ENCODE results near the genes POLG and KIF7.

- PRO-cap, result no peak
Measured at GRCh38 chr15:89136511-89137410, 48.5 kb downstream of the ABHD2 start.

GRCh38 chr15:89155612-89156134 lies 65.7 kb downstream of the RLBP1 start:
- PRO-cap, result no peak

- PRO-cap, result bidirectional peak, plus-strand start at chr15:89334546, minus-strand start at chr15:89334607; bidirectional peak, plus-strand start at chr15:89335069, minus-strand start at chr15:89334815
Measured at GRCh38 chr15:89334209-89334945, at the start of gene POLG. Gene POLG, minus strand, starts transcription at chr15:89334824.

GRCh38 chr15:89399023-89399862 lies 64.6 kb upstream of the POLG start:
- PRO-cap, result no peak

DNA sequence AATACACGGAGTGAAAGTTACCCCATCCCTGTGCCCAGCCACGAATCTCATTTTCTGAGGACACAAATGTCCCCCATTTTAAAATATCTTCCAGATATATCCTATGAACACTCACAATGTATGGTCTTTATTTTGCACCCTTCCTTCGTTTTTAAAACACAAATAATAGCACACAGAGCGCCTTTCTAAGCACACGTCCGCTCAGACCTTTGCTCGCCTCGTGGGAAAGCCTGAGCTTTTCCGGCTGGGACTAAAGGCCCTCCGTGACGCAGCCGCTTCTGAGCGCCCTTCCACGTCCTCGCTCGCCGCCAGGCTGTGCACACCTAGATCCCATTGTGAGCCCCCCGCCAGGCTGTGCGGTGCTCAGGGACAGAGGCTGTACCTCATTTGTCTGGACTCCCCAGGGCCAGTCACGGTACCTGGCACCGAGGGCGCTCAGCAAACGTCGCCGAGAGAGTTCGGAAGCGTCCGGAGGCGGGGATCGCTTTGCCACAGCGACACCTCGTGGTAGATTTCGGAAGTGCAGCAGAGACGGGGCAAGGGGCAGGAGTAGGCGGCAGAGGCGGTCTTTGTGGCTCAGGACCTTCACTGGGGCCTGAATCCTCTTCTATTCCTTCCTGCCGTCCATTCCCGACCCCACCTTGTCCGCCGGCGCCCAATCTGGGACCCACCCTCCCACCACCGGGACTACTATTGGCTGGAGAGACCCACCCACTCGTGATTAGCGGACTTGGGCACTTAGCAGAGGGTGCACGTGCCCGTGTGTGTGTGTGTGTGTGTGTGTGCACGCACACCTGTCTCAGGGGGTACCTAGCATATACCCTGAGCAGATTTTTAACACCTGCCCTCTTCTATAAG lies 65.8 kb downstream of the RHCG start:
- PRO-cap, result no peak

GRCh38 chr15:89654834-89655920 lies at the start of gene KIF7:
Gene KIF7, minus strand, starts transcription at chr15:89655467.
- PRO-cap, result unidirectional peak, plus-strand start at chr15:89655043; bidirectional peak, plus-strand start at chr15:89655216, minus-strand start at chr15:89655102; bidirectional peak, plus-strand start at chr15:89655582, minus-strand start at chr15:89655435

- PRO-cap, result no peak
Measured at GRCh38 chr15:89683026-89683881, 4.1 kb upstream of the PLIN1 start.

DNA sequence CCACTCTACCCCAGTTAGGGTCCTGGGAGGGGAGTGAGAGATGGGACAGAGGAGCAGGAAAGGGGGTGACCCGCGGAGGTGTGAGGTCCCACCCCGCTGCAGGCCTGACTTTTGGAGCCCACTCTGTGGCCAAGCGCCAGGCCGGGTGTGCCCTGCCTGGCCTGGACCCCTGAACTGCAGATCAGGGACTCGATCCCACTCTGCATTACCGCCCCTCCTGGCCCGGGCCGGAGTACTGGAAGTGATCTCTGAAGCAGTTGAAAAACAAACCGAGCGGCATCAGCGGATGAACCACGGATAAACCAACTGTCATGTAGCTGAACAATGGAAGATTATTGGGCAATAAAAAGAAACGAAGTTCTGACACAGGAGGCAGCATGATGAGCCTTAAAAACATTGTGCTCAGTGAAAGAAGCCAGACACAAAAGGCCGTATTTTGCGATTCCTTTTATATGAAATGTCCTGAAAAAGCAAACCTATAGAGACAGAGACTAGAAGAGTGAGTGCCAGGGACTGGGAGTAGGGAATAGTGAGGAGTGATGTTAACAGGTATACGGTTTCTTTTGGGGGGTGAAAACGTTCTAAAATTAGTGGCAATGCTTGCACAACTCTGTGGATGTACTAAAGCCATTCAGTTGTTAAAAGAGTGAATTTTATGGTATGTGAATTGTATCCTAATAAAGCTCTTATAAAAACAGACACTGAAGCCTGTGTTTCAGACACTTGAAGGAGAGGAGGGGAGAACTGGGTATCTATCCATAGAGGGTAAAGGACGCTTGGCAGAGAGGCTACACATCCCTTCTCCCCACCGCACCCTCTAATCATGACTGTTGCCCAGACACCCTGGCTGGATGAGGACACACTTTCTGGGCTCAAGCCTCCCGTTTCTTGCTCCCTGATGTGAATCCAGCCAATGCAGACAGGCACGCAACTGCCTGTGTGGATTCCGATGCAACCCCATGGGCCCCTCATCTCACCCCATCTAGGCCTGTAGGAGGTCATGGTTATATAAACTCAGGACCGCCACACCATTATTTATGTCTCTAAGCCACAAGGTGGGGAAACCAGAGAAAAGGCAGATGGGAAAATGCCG lies 2.5 kb downstream of the MESP1 start:
- PRO-cap, result no peak

- PRO-cap, result no peak
Measured at GRCh38 chr15:89751708-89752414, 812 bp upstream of the MESP1 start.

DNA sequence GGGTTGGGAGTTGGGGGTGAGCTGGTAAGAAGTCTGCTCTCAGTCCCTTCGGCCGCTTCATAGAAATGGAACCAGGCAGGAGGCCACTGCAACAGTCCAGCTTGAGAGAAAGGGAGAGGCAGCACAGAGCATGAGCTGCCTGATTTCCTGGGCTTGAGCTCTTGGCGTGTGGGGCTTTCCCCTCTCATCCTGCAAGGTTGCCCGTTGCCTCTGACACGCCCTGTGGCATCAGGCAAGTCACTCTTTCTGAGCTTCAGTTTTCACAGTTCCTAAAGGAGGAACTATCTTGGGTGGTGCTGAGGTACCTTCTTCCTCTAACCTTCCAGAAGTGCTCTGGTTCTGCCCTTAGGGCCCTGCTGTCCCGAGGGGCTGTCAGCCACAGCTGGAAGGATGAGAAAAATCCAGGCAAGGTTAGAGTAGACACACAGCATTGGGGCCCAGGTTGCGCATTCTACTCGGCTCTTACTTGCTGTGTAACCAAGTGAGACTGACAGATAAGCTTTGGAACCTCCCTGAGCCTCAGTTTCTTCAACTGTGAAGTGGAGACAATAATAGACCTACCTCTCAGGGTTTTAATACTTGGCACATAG lies 5.0 kb downstream of the MESP2 start:
- PRO-cap, result no peak

DNA sequence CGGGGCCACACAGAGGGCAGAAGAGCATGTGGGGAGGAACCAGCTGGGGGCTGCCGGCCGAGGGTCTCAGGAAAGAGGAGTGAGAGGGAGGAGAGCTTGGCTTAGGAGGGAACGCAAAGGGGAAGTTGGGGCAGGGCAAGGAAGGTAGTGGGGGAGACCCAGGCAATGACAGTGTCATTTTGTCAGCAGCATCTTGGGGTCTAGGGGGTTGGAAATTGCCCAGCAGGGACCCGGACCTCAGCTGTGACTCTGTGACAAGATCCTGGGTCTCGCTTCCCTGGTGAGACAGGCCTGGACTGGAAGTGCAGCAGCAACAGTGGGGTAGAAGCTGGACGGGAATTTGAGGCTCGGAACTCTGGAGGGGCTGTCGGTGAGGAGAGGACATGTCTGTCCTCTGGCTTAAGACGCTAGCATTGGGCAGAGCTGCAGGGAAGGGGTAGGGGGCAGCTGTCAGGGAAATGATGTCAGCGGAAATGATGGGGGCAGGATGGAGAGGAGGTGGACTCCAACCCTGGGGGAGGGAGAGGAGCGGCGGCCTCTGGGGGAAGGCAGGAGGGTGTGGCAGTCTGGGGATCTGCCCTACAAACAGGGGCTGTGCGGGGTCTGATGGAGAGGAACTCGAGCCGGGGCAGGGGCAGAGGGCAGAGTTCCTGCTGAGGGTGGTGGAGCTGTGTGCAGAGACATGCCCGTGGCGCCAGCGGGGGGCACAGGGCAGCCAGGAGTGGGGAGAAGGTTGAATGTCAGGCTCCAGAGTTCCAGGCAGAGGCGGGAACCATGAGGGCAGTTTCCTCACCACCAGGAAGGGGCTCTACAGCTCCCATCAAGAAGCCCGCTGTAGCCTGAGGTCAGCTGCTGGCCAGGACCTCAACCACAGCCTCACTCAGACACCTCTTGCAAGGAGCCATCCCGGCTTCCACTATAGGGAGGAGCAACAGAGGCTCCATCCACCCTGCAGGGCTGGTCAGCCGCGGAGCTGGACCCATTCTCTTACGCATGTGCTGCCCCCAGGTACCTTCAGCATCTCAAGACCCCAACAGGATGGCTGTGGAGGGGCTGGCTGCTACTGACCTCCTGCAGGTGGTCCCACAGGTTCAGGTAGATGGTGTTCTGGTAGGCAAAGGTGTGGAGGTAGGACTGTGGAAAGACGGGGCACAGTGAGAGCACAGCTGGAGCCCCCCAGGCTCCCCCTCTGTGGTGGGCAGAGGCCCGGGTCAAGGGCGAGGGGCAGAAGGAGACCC lies 12.1 kb downstream of the ANPEP start:
- PRO-cap, result no peak

GRCh38 chr15:89821922-89822448 lies 7.3 kb upstream of the ANPEP start:
- PRO-cap, result no peak

GRCh38 chr15:89860834-89861381 lies 32.9 kb downstream of the AP3S2 start:
- PRO-cap, result no peak

DNA sequence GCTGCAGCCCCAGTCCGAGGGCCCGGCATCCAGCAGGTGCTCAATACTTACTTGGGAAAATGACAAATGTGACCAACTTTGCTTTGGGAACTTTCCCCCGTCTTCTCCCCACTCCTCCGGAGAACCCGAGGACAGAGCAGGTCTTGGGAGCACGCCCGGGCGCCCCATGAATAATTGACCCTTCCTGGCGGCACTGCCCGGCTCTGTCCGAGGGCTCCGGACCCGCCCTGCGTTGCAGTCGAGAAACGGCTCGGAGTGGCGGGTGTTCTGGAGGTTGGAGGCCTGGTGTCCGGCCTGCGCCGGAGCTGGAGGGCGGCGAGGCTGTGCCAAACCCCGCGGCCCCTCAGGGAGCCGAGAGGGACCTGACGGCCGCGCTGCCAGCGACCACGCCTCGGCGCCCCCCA lies 1.1 kb upstream of the ZNF710 start:
- PRO-cap, result unidirectional peak, plus-strand start at position 111 of the sequence

GRCh38 chr15:90028562-90029075 lies 27.5 kb downstream of the ZNF710 start:
- PRO-cap, result no peak

DNA sequence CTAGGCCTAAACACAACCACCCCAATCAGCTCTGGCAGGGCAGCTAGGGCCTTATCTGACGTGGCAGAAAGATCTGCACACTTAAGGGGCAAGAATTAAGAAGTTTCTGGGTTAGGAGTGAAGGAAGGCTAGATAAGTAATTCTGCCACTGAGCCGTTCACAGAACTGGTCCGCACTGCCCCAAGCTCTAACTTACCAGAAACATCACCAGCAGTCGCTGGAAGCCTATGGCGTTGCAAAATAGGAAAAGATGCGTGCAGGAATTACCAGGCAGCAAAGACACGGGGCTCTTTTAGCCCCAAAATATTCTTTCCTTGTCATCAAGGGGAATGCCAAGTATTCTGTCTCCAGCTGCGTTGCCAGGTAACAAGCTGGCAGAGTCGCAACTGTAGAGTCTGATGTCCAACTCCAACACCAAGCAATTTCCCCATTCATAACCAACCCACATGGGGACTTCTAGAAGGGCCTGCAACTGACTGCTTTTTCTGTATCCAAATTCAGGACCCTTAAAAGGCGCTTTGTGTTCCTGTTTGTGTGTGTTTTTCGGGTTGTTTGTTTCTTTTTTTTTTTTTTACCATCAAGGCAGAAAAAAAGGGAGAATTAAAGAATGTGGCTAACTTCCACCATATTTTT lies 1.8 kb downstream of the IDH2 start:
- PRO-cap, result no peak

GRCh38 chr15:90101013-90101934 lies 994 bp downstream of the IDH2 start:
- PRO-cap, result unidirectional peak, plus-strand start at chr15:90101371; unidirectional peak, plus-strand start at chr15:90101839

DNA sequence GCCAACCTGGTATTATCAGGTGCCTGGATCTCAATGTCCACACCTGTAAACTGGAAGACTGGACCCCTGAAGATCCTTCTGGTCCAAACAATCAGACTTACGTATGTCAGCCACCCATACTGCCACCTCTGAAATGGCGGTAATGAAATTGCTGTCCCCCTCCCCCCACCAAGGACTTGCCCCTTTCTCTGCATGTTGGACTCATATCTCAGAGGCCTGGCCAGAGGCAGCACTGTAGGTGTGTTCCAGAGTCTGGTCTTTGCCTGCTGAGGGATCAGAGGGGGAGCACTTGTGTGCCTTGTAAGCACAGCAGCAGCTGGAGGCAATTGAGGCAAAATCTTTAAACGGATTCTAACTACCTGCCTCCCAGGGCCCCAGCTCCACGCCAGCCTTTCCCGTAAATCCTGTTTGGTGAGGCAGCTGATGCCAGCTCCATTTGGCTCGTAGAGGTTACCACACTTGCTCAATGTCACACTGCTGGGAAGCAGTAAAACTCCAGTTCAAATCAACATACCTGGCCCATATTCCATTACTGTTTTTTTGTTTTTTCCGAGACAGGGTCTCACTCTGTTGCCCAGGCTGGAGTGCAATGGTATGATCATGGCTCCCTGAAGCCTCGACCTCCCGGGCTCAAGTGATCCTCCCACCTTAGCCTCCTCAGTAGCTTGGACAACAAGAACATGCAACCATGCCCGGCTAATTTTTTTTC lies 2.3 kb upstream of the IDH2 start:
- PRO-cap, result no peak

DNA sequence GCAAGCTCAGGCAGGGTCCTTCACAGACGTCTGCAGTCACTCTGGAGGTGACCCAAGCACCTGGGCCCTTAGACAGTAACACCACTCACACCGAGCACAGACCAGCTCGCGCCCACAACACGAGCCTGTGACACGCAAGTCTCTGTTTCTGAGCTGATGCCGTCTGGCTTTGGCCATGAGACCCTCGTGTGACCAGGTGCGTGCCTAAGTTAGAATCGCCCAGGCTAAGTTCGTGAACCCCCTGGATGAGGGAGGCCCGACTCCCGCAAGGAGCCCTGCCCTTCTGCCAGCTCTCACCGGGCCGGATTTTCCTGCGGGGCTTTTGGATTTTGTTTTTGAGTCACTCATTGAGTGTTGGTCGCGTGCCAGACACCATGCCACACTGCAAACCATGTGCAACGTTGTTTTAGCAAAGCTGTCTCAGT lies 11.6 kb downstream of the SEMA4B start:
- PRO-cap, result no peak

DNA sequence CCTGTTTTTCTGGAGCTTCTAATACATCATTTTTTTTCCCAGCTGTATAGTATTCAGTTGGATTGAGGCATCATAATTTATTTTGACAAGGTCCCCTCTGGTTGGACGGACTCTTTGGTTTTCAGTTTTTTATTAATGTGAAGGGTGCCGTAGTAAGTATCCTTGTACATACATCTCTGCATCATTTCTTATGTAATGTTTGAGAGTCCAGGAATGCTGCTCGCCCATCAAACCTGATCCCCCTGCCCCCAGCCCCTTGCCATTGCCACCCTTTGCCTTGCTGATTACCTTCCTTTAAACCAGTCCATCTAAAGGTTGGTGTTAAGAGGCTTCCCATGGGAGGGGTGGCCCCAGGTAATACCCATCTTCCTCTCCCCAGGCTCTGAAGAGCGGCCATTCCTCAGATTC lies 15.9 kb downstream of the SEMA4B start:
- PRO-cap, result no peak